BJ (cell line): ENCODE data around the gene SMOC1.

DNA sequence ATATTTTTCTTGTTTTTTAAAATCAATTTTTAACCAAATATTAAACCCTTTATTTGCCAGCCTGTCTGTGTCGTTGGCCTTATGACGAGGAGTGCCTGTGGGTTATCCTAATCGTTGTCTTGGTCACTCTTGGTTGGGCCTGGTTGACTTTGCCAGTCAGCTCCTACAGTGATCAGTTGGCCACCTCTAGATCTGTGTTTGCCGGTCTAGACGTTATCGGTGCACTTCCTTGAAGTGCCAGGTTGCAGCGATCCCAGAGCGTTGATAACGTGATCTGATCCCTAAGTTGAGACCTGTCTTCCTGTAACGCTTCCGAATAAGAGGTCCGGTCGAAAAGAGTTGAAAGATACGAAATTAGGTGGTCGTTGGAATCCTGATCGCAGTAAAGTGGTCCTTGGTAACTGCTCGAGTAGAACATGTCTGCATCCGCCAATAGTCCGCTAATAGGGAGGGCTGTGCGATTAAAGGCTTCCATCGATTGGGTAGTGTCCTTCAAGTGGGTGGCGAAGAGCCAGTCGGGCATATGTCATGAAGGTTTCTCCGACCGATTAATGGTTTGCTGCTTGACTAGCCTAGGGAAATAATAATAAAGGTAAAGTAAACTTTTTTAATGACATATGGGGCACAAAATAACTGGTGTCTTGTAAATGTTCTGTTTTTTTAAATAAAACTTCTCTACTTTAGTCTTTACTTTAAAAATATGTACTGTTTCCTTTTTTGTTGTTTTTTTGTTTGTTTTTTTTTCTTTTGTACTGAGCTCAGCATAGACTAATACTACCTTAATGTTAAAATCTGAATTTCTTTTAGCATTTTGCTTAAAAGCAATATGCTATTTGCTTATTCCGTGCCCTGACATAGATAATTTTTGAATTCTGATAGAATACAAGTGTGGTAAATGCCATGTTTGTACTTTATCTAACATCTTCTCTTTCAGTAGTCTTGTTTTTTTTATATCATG, 2.8 kb downstream of the SRSF5 start:
- CAGE, long polyA plus RNA: no peak
- RRBS: no CpG with 5 or more reads among the region's 26 CpGs

GRCh38 chr14:69776584-69777374, 9.8 kb downstream of the SRSF5 start:
- CAGE, long polyA plus RNA: no peak
- RRBS: no CpG with 5 or more reads among the region's 8 CpGs

DNA sequence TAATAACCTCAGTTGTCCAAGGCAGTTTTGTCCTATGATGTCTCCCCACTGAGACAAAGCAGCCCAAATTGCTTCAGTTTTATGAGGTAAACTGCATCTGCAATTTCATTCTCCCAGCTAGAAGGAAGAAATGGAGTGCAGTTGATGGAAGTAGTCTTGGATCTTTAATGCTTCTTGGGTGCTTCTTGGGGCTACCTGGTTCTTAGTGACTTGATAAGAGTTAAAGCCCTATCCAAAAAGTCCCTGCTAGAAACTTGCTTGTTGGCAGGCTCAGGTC, 11.0 kb downstream of the SRSF5 start:
- CAGE, long polyA plus RNA: no peak

- CAGE, long polyA plus RNA: no peak
- RRBS: no CpG with 5 or more reads among the region's 4 CpGs
Observed at GRCh38 chr14:69783339-69783949, 13.6 kb downstream of the SLC10A1 start.

DNA sequence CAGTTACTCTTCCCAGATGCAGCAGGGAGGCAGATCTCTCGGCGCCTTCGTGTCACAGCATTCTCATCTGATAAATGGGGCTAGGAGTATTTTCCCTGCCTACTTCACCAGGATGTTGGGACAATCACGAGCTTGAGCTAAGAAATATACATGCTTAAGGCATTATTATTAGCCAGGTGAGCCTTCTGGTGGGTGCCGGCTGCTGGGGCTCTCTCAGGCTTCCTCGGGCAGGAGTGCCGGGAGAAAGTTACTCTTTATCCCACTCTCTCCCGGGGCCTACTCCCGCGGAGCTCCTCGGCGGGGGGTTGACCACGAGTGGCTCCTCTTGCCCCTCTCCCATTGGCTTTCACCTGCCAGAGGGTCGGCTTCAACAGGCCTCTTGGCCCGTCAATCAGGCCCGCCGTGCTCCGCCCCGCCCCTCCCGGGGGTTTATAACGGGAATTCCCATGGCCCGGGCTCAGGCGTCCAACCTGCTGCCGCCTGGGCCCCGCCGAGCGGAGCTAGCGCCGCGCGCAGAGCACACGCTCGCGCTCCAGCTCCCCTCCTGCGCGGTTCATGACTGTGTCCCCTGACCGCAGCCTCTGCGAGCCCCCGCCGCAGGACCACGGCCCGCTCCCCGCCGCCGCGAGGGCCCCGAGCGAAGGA, at the start of gene SMOC1:
TSS of gene SMOC1 (plus strand) at position 460 of the 645 bp plus-strand sequence.
- CAGE, long polyA plus RNA: no peak
- RRBS: 33% methylated on average over 1 of the region's 48 CpGs

DNA sequence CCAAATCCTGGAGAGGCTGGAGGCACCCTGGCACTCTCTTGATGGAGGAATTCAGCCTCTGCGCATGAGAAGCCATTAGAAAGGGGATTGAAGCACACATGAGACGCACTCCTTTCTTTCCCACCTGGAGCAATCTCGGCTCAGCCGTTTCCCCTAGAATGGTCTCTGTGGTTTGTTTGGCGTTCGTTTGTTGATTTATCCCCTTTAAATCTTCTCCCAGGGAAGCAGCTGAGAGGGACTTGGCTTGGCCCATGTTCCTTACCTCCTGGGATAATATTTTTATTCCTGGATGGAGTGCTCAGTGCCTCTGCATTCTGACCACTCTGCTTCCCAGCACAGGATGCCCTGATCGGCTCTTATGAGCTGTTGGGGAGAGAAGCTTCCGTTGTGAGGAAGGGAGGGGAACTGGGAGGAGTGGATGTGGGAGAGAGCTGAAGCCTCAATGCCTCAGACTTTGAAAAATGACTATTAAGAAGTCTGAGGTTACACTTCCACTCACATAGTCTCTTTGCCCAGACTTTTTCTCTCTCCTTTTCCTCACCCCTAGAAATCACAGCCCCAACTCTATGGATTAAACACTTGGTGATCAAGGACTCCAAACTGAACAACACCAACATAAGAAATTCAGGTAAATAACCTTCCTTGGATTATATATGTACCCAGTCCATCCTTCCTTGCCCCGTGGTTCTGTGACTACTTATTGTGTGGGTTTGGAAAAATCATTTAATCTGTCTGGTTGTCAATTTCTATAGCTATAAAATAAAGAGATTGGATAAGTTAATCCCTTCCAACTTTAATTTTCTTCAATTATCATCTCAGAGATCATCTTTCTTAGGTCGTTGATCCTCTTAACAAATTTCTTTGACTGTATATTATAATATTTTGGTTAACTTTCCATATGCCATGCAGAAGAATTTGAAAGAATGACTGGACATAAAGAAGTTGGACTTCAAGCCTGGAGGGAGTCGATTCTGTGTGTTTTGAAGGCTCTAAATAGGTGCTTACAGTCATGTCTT, 114.9 kb downstream of the SMOC1 start:
- CAGE, long polyA plus RNA: no peak
- RRBS: no CpG with 5 or more reads among the region's 11 CpGs

DNA sequence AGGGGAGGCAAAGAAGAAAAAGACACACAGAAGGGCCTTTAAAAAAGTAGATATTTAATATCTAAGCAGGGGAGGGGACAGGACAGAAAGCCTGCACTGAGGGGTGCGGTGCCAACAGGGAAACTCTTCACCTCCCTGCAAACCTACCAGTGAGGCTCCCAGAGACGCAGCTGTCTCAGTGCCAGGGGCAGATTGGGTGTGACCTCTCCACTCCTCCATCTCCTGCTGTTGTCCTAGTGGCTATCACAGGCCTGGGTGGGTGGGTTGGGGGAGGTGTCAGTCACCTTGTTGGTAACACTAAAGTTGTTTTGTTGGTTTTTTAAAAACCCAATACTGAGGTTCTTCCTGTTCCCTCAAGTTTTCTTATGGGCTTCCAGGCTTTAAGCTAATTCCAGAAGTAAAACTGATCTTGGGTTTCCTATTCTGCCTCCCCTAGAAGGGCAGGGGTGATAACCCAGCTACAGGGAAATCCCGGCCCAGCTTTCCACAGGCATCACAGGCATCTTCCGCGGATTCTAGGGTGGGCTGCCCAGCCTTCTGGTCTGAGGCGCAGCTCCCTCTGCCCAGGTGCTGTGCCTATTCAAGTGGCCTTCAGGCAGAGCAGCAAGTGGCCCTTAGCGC, 152.1 kb downstream of the SMOC1 start:
- CAGE, long polyA plus RNA: no peak
- RRBS: no CpG with 5 or more reads among the region's 7 CpGs

- CAGE, long polyA plus RNA: no peak
- RRBS: no CpG with 5 or more reads among the region's 4 CpGs
Observed at GRCh38 chr14:70919467-70920333, 12.4 kb downstream of the PCNX1 start.

GRCh38 chr14:70920598-70920960, 13.3 kb downstream of the PCNX1 start:
- CAGE, long polyA plus RNA: no peak
- RRBS: no CpG with 5 or more reads among the region's 1 CpG

GRCh38 chr14:71123353-71124005, 196.8 kb upstream of the SIPA1L1 start:
- CAGE, long polyA plus RNA: no peak
- RRBS: no CpG with 5 or more reads among the region's 2 CpGs

DNA sequence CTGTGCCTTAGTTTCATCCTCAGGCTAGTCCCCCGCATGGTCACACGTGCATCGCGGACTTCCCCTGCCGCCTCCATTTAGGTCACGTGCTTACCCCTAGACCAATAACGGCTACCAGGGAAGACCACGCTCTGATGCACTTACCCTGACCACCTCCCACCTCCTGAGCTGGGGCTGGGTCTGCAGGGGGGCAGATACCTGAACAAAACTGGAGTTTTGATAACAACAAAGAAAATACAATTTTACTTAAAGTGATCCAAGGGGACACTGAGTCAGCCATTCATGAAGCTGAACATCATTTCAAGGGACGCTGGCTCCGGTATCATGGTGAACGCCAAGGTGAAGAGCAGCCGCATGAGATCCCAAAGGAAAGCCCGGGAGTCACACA, 138.9 kb upstream of the SIPA1L1 start:
- CAGE, long polyA plus RNA: no peak
- RRBS: 97% methylated on average over 4 of the region's 13 CpGs

GRCh38 chr14:71336300-71337128, 16.2 kb downstream of the SIPA1L1 start:
- CAGE, long polyA plus RNA: no peak
- RRBS: no CpG with 5 or more reads among the region's 12 CpGs

- CAGE, long polyA plus RNA: no peak
- RRBS: no CpG with 5 or more reads among the region's 5 CpGs
Observed at GRCh38 chr14:71343232-71343764, 23.0 kb downstream of the SIPA1L1 start.

DNA sequence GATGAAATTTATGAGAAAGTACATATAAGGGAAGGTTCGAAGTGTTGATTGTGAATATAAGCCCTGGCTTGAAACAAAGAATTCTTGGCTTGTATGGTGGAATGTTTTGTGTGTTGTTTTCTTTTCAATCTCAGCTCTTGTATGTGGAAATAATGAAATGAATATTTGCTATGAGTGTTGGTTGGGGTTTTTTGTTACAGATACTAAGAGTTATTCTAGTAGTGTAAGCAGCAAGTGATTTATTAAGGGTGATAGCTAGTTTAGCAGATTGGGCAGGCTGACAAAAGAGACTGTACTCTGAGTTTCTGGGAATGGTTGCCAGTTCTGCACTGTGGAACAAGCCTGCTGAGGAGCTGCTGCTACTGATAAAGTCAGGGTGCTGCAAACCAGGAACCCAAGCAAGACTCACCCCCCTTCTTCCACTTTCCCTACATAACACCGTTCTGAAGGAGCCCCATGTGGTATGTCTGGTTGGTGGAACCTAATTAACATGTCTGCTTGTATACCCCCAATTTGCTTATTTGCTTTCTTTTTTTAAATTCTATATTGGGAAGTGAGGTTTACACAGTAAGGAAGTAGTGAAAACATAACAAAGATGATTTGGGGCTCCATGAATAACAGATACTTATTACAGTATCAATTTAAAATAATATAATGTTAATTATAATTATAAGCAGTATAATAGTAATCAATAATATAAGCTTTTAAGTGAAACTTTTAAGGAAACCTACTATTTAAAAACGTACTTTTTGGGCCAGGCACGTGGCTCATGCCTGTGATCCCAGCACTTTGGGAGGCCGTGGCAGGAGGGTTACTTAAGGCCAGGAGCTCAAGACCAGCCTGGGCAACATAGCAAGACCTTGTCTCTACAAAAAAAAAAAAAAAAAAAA, 35.7 kb downstream of the SIPA1L1 start:
- CAGE, long polyA plus RNA: no peak
- RRBS: no CpG with 5 or more reads among the region's 5 CpGs

- CAGE, long polyA plus RNA: no peak
- RRBS: no CpG with 5 or more reads among the region's 19 CpGs
Observed at GRCh38 chr14:72562284-72562624, 331.6 kb downstream of the DPF3 start.

GRCh38 chr14:72665381-72665837, 228.5 kb downstream of the DPF3 start:
- CAGE, long polyA plus RNA: no peak
- RRBS: no CpG with 5 or more reads among the region's 2 CpGs

- CAGE, long polyA plus RNA: no peak
- RRBS: no CpG with 5 or more reads among the region's 3 CpGs
Observed at GRCh38 chr14:72804372-72804798, 89.5 kb downstream of the DPF3 start.

- CAGE, long polyA plus RNA: no peak
- RRBS: no CpG with 5 or more reads among the region's 7 CpGs
Observed at GRCh38 chr14:72856868-72857422, 37.0 kb downstream of the DPF3 start.

DNA sequence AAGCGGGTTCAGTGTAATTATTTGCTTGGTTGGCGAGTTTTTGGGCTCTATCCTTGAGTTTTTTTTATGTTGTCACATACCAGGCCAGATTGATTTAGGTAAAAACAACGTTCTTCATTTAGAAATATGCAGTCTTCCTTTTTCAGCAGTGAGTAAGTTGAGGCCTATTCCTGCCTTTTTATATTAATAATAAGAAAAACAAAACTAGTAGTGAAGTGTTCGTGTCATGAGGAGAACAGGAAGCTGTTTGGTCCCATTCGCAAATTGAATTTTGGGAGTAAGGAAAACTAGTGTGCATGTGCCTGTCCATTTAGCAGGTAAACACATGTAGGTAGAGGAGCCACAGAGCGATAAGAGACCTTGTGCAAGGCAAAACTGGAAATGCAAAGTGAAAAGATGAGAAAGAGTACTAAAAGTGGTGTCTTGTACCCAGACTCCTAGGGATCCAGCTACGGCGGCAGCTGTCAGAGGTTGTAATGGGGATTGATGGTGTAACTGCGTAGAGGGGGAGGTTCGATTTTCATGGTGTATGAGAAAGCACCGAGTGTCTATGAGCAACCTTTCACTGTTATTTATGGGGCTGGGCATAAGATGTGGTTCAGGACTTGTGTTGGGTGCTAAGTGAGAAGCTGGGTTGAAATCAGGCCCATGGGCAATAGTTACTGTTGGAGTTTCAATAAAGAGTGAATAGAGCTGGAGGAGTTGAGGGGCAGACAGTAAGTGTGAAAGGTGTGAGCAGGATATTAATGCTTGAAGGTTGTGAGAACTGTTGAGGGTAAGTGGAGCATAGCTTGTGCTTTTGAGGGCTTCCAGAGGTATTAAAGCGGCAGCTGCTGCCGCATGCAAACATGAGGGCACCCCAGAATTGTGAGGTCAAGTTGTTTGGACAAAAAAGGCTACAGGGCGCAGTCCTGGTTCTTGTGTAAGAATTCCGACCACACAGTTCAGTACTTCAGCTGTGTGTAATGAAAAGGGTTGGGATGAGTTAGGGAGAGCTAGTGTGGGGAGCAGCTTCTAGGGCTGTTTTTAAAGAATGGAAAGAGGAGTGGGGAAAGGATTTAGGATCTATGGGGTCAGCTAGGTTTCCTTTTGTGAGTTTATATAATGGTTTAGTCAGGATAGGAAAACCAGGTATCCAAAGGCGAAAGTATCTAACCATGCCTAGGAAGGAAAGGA, 6.7 kb upstream of the PSEN1 start:
- CAGE, long polyA plus RNA: no peak
- RRBS: no CpG with 5 or more reads among the region's 16 CpGs

DNA sequence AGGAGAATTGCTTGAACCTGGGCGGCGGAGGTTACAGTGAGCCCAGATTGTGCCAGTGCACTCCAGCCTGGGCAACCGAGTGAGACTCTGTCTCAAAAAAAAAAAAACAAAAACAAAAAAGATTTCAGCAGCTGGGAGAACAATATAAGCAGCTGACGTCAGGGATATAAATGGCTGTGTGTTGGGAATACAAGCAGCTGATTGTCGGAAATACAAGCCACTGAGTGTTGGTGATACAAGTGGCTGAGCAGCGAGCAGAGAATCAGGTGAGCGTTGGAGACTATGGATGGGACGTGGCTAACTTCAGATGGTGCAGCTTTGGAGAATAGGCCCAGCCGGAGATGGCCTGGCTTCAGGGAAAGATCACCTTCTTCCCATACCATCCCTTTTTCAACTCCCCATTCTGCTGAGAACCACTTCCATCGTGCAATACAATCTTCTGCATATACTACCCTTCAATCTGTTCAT, 32.0 kb downstream of the PSEN1 start:
- CAGE, long polyA plus RNA: no peak
- RRBS: no CpG with 5 or more reads among the region's 10 CpGs